ENCODE results near the gene EBLN2.

GRCh38 chr3:71089246-71089762, 494.2 kb downstream of the FOXP1 start:
- PRO-cap, 7 experiments, result no peak in any of the 7 experiments
- RAMPAGE, long total RNA, 2 experiments, result no peak in any of the 2 experiments

DNA sequence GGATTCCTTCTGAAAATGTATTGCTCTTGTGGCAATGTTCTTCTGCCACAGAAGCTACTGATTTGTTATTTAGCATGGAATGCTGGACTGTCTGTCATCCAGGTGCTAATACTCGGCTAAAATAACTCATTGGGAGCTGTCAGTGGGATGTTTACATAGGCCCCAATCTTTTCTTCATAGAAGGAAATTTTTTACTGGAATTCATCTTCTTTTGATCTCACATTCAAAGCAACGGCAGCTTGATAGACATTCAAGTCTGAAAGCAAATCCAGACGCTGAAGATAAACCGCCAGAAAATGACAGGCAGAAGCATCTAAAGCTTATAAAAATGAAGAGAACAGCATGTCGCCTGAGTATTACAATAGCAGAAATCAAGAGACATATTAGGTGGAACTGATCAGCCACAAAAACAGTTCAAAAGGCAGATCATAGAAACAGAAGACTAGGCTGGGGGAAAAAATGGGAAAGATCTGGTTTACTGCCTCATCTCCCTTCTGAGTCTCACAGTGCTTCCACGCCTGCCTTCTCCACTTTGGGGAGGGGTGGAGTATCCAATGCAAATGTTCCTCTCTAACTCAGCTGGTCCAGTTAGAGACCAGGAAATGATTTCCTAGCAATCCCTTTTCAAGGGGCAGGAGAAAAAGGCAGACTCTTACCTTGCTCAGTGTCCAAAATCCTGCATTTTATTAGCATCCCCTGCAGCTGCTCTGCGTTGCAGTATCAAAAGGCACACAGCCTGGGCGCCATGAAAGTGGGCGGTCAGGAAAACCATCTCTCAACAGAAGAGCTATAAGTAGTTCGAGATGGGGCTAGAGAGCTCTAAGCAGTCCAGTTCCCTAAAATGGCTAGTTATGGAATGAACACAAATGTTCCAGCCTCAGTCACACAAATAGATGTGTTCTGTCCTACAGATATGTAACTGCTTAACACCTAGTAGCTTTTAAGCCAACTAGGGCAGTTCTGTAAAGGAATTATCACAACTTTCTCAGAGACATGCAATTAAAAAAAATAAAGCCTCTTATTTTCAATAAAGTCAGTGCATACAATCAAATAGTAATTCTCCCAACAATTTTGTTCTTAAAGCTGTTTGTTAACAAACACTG, 451.7 kb downstream of the FOXP1 start:
- PRO-cap, 7 experiments, result peak in 7 of 7 experiments; most common plus-strand start position 616 of the sequence (in 6); most common minus-strand start position 496 of the sequence (in 6)
- RAMPAGE, long total RNA, 2 experiments, result no peak in any of the 2 experiments

- PRO-cap, 7 experiments, result no peak in any of the 7 experiments
- RAMPAGE, long total RNA, 2 experiments, result no peak in any of the 2 experiments
These were observed 367.1 kb downstream of the FOXP1 start for GRCh38 chr3:71216283-71216952.

DNA sequence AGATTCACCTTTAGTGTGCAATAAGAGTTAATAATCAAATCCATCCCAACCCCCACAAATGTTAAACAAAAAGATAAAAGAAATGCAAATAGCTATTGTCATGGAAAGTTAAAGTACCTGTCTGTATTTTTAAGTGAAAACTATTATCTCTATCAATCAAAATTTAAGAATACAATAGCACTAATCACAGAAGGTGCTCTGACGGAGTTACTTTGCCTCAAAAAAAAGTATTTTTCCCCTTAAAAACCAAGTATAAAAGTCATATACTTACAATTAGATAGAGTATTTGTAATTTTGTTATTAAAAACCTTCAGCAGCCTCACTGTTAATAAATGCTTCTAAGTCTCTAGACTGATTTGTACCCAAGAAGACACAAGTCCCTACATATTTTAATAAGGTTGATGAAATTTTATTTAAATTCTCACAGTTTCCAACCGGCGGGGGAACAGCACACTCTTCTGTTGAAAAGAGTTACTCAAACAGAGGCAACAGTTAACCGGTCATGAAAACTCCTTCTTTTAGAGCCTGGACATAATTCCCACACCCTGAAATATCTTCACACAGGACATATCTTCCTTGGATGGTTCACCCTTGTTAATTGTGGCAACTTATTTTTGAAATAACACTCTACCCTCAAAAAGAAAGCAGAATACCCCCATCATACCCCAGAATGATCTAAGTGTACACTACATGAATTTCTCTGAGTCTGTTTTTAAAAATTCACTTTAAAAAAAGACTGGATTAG, 278.9 kb downstream of the FOXP1 start:
- PRO-cap, 7 experiments, result no peak in any of the 7 experiments
- RAMPAGE, long total RNA, 2 experiments, result no peak in any of the 2 experiments

DNA sequence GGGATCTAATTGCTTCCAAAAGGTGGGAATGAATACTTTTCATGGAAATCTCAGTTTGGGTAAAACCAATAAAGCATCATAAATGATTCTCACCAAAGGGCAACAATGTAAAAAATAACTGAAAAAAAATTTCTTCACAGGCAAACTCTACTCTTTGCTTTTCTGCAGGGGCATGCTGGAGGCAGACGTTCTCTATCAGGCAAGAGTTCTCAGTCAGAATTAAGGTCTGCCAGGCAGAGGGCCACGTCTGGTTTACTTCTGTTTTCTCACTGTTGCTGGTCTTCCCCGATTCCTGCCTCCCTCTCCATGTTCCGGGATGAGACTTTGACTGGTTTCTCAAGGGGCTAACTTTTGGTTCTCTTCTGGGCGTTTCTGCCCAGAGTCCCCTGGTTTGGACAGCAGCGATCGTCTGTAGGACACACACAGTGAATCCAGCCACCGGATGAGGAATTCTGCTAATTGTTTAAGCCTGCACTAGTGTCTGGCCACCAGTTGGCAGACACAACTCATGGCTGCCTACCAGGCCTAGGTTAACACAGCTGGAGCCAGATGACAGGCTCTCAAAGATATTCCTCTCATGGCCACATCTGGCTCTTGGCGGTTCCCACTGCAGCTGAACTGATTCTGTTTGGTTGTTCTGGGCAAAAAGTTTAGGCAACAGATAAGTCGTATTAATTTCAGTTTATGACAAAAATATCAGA, 273.1 kb downstream of the FOXP1 start:
- PRO-cap, 7 experiments, result peak in 1 of 7 experiments; most common plus-strand start position 216 of the sequence (in 1)
- RAMPAGE, long total RNA, 2 experiments, result no peak in any of the 2 experiments

DNA sequence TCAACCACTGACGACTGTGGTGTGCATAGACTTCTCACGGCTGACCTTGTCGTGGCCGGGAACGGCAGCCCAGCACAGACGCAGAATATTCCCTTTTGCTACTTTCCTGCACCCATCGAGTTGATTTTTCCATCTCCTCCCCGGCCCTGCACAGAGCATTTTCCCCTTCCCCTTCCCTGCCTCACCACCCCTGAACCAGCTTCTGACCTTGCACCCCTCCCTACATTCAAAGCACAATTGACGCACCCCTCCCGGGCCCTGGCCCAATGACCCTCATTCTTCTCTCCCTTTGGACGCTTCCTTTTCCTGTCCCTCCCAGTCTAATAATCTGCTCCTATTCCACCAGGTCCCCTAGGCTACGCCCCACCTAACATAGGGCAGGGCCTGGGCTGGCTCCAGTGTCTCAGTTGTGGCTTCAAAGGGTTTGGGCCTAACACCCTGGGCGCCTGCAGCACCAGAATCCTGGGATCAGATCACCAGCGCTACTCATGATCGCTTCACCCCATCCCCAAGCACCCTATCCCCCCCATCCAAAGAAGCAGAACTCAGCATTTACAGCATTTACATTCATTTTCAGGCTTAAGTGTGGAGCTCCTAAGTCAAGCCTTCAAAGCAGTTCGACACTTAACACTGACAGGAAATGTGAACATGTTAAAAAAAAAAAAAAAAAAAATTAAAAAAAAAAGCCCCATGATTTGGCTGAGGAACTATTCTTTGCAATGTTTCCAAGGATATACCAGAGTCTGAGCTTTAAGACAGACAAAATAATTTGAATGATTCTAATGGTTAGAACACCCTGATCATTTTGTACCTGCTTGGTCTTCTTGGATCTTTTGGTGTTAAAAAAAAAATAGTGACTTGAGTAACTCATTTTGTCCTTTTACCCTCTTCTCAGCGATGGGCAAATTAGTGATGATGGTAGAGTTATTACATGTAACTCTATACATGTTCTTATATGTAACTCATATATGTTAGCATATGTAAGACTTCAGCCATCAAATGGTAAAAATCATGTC, 151.0 kb downstream of the FOXP1 start:
- PRO-cap, 7 experiments, result no peak in any of the 7 experiments
- RAMPAGE, long total RNA, 2 experiments, result no peak in any of the 2 experiments

- PRO-cap, 7 experiments, result no peak in any of the 7 experiments
- RAMPAGE, long total RNA, 2 experiments, result no peak in any of the 2 experiments
These were observed 131.7 kb downstream of the FOXP1 start for GRCh38 chr3:71451743-71452319.

GRCh38 chr3:71455966-71456563, 127.5 kb downstream of the FOXP1 start:
- PRO-cap, 7 experiments, result peak in 1 of 7 experiments; most common plus-strand start chr3:71456352 (in 1)
- RAMPAGE, long total RNA, 2 experiments, result no peak in any of the 2 experiments

- PRO-cap, 7 experiments, result no peak in any of the 7 experiments
- RAMPAGE, long total RNA, 2 experiments, result no peak in any of the 2 experiments
These were observed 118.3 kb downstream of the FOXP1 start for GRCh38 chr3:71465255-71465662.

DNA sequence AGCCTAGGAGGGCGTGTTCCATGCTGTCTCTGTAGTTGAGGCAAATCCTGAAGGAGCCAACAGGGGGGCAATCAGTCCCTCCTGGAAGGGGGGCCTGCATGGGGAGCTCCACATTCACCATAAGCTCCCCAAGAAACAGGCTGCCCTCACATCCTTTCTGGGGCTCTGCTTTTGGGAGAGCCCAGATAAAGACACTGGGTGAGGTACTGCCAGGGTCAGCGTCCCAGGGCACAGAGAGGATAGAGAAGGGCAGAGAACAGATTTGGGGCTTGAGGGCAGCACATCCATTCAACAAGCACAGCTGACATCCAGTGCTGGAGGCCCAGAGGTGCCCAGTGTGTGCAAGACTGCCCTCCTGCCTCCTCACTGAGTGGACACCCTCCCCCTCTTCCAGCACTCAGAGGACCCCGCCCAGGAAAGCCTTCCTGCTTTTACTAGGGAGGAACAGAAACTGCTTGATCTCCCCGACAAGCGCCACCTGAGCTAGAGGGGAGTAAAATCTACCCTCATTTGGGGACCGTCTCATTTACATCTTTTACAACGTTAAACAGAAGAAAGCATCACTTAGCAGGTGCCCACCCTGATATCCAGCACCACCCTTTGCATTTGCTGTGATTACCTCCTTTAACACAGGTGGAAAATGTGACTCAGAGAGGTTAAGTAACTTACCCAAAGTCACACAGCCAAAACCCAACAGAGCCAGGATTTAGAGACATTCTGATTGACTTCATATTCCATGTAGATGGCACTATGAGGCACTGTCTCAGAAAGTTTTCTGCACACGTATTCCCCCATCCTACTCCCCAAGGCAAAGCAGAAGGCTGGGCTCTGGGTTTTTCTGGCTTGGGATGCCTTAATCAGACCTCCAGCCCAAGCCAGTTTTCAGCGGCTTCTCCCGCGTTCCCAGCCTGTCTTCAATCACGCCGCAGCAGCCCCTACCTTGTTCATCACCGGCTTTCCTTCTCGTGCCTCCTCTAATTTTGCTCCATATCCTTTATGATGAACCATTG, 314.3 kb upstream of the PROK2 start:
- PRO-cap, 7 experiments, result no peak in any of the 7 experiments
- RAMPAGE, long total RNA, 2 experiments, result no peak in any of the 2 experiments

- PRO-cap, 7 experiments, result no peak in any of the 7 experiments
- RAMPAGE, long total RNA, 2 experiments, result no peak in any of the 2 experiments
These were observed 342.9 kb upstream of the PROK2 start for GRCh38 chr3:72127854-72128274.

- PRO-cap, 7 experiments, result peak in 7 of 7 experiments; most common plus-strand start chr3:72177332 (in 6); most common minus-strand start chr3:72177191 (in 1)
- RAMPAGE, long total RNA, 2 experiments, result no peak in any of the 2 experiments
These were observed 392.4 kb upstream of the PROK2 start for GRCh38 chr3:72176960-72178154.

DNA sequence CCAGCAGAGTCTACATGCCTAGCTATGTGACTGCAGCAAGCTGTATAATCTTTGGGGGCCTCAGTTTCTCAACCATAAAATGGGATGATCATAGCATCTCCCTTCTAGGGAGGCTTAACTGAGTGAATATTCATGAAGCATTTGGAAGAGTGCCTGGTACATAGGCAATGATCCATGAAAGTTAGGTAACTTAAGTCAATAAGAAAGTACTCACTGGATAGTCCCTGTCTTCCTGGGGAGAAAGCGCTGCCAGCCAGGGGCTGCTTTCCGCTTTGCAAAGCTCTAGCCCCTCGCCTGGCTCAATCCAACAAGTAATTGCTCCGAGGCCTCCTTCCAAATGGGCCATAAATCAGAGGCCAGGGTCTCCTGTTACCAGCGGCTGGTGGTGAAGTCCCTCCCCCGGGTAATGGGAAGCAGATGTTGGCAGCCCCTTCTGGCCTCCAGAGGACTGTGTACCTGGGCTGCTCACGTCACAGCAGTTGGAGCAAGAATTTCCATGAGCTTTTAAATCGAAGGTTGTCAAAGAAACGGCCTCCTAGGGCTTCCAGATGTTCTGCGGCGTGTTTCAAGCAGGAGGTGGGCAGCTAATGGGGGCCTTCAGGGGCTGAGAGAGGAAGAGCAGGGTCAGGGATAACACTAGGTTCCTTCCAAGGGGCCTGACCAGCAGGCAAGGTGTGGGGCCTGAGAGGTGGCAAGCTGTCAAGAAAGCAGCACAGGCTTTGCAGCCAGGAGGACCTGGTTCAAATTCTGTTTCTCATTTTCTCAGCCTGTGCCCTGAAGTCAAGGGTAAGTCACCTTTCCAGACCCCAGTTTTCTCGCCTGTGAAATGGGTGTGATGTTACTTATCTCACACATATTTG, 522.1 kb upstream of the PROK2 start:
- PRO-cap, 7 experiments, result no peak in any of the 7 experiments
- RAMPAGE, long total RNA, 2 experiments, result no peak in any of the 2 experiments

- PRO-cap, 7 experiments, result no peak in any of the 7 experiments
- RAMPAGE, long total RNA, 2 experiments, result no peak in any of the 2 experiments
These were observed 501.6 kb downstream of the SHQ1 start for GRCh38 chr3:72346491-72347156.

DNA sequence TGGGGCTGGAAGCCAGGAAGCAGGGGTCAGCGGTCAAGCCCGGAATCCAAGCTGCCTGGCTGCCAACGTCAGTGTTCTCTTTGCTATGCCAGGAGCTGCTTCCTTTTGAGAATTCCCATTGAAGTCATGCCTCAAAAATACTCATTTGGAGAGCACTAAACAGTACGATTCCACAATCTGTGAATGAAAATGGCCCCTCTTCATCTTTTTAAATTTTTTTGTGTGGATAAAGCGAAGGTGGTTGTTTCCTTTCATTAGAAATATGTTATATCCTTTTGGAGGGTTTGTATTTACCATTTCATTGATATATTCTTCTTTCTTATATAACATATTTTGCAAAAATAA, 386.3 kb downstream of the SHQ1 start:
- PRO-cap, 7 experiments, result no peak in any of the 7 experiments
- RAMPAGE, long total RNA, 2 experiments, result no peak in any of the 2 experiments

DNA sequence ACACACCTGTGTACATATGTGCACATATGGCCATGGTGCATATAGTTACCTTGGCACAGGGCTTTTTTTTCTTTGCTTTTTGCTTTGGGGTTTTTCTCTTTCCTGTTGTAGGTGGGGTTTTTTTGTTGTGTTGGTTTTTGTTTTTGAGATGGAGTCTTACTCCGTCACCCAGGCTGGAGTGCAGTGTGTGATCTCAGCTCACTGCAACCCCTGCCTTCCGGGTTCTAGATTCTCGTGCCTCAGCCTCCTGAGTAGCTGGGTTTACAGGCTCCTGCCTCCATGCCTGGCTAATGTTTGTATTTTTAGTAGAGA, 30.8 kb upstream of the PPP4R2 start:
- PRO-cap, 7 experiments, result no peak in any of the 7 experiments
- RAMPAGE, long total RNA, 2 experiments, result no peak in any of the 2 experiments

GRCh38 chr3:73022214-73023003, 25.8 kb downstream of the PPP4R2 start:
- PRO-cap, 7 experiments, result no peak in any of the 7 experiments
- RAMPAGE, long total RNA, 2 experiments, result no peak in any of the 2 experiments

GRCh38 chr3:73060966-73061886, at the start of gene EBLN2:
TSS of gene EBLN2 (plus strand) at chr3:73061659.
- PRO-cap, 7 experiments, result no peak in any of the 7 experiments
- RAMPAGE, long total RNA, 2 experiments, result no peak in any of the 2 experiments

- PRO-cap, 7 experiments, result no peak in any of the 7 experiments
- RAMPAGE, long total RNA, 2 experiments, result no peak in any of the 2 experiments
These were observed 52.3 kb downstream of the PDZRN3 start for GRCh38 chr3:73572320-73572909.

GRCh38 chr3:73608062-73608492, 16.7 kb downstream of the PDZRN3 start:
- PRO-cap, 7 experiments, result no peak in any of the 7 experiments
- RAMPAGE, long total RNA, 2 experiments, result no peak in any of the 2 experiments